Hepatocyte (in vitro differentiated cells and primary cell): ENCODE data around the gene SENP2.

- RAMPAGE, long total RNA, result no peak
- RRBS, result 1% methylated on average over 24 of the region's 74 CpGs
Measured at GRCh38 chr3:185585788-185586922, at the start of gene SENP2. SENP2 (plus strand) TSS chr3:185586295.

DNA sequence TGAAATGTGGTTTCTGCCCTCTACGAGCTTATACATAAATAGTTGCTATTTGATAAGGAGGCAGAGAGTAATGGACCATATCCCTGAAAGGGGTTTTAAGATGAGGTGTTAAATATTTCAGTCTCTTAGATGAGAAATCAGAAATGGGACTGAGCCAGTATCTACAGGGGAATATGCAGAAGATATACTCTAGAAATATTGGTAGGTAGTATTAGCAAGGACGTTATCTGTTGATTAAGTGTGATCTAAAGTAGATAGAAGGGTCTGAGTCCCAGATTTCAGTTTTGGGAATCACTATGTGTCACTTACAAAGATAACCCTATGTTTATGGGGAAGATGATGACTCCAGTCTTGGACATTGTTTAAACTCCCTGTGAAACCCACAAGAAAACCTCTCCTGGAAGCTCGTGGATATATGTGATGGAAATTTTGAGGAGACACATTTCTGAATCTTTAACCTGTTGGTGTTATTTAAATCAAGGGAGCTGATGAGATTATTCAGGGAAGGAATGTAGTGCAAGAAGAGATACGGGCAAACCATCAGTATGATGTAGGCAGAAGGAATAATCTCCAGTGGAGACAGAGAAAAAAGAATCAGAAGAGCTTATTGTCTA is 22.2 kb downstream of the SENP2 start:
- RAMPAGE, long total RNA, result no peak
- RRBS, result no CpG with 5 or more reads among the region's 4 CpGs

DNA sequence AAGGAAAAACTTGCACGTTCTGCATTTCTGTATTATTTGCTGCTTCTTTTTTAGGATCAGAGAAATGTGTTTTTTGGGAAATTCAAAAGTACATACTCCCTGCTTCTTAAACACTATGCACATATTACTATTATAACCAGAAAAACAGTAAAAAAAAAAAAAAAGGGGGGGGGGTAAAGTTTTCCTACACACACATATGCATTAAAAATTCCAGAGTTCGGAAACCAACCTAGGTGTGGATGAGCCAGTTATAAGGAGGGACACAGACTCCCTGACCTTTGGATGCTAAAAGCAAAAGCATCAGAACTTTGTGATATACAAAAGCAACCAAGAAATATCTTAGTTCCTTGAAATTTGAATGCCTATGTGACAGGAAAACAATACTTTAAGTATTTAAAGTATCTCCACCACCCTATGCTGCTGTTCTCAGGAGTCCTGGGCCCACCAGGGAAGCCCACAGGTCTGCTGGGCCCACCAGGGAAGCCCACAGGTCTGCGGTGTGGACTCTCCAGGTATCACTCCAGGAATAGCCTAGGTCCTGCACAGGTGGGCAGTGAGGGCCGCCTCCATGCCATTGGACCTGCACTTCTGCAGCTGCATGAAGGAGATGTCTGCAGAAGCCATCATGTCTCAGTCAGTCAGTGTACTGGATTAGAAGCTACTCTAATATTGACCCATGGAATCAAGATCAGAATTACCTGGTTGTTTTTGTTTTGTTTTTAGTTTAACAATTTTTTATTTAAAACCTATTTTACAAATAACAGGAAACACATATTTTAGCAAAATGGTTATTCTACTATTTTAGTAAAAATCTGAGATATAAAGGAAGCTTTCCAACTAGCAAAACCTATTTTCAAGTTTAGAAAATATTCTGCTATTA is 83.6 kb downstream of the SENP2 start:
- RAMPAGE, long total RNA, result no peak
- RRBS, result no CpG with 5 or more reads among the region's 4 CpGs

- RAMPAGE, long total RNA, result no peak
- RRBS, result no CpG with 5 or more reads among the region's 10 CpGs
Measured at GRCh38 chr3:185773773-185774363, 51.0 kb downstream of the IGF2BP2 start.

GRCh38 chr3:185786101-185786573 is 38.7 kb downstream of the IGF2BP2 start:
- RAMPAGE, long total RNA, result no peak
- RRBS, result no CpG with 5 or more reads among the region's 8 CpGs

DNA sequence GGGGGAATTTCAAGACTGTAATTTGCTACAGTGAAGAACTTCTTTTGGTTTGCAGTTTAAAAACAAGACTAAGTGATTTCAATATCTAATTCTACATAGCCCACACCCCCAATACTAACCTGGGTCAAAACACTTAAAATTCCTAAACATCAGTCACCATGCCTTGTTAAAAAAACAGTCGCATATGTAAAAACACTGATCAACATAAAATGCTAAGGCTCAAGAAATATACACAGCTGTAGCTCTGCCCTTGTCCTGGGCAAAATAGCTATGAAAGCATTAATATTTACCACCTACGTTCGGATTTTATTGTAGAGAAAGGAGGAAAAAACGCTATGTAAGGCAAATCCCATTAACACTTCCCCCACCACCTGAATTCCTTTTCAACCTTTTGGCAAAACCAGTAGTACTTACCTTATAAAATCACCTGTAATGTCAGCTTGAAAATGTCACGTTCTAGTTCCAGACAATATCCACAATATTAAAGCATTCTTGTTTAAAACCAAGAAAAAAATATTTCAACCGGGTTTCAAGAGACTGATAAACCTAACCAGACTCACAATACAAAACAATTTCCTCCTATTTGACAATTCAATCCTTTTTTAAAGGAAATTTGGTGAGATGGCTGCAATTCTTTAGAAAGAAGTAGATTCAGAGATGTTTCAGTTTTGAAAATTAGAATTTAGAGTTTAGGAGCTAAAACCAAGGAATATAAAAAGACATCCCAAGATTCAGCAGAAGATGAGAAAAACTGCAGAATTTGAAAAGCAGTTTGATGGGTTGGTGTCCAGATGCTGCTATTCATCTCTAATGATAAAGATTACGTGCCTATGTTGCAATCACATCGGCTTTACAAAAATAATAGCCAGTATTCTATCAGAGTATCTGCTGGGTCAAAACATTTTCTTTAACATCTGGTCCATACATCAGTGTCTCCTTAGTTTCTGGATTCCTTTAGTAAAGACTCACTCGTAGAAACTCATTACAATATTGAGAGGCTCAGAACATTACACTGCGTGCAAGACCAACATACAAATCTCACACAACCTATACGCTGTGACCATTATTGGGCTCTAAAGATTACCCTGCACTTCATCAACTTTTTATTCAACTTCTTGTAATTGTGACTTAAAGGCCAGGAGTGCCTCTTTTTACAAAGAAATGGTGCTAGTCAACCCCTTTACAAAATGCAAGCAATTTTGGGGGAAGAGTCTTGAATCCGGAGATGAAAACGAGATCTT is 3.4 kb downstream of the TRA2B start:
- RAMPAGE, long total RNA, result no peak
- RRBS, result no CpG with 5 or more reads among the region's 13 CpGs

GRCh38 chr3:185943143-185943769 is 5.4 kb upstream of the TRA2B start:
- RAMPAGE, long total RNA, result no peak
- RRBS, result 2% methylated on average over 2 of the region's 3 CpGs

- RAMPAGE, long total RNA, result no peak
- RRBS, result no CpG with 5 or more reads among the region's 3 CpGs
Measured at GRCh38 chr3:185968186-185968695, 30.4 kb upstream of the TRA2B start.

GRCh38 chr3:186383023-186383571 is 21.1 kb upstream of the DGKG start:
- RAMPAGE, long total RNA, result no peak
- RRBS, result no CpG with 5 or more reads among the region's 13 CpGs

DNA sequence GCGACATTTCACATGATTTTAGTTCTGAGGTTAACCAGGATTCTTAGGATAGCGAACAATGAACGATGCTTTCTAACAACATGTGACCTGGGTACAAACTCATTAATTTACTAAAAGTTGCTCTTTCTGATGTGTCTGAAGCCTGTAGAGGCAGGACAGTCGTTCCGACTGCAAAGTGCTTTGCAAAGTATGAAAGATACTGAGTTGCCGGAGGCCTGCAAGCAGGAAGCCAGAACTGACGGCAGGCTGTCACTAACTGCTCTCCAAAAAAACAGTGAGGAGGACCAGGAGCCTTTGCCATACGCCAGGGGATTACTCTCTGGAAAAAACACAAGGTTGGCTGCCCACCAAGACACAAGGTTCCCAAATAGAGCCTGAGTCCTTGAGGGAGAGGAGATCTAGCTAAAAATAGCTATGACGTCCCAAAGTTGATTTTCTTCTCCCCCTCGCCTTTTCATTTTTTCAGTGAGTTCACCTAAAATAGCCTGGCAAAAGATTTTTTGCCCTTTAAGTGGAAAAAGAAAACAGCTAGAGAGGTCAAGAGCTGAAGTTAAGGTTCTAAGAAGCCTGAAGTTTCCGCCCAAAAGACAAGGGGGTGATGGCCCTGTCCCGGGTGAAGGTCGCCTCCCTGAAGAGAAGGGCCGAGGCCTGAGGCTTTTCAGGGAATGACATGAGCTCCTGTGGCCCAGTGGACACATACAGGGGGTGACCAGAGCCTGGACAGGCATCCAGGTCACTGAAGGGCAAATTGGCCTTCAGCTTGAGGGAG is 44.7 kb upstream of the DGKG start:
- RAMPAGE, long total RNA, result no peak
- RRBS, result no CpG with 5 or more reads among the region's 14 CpGs

DNA sequence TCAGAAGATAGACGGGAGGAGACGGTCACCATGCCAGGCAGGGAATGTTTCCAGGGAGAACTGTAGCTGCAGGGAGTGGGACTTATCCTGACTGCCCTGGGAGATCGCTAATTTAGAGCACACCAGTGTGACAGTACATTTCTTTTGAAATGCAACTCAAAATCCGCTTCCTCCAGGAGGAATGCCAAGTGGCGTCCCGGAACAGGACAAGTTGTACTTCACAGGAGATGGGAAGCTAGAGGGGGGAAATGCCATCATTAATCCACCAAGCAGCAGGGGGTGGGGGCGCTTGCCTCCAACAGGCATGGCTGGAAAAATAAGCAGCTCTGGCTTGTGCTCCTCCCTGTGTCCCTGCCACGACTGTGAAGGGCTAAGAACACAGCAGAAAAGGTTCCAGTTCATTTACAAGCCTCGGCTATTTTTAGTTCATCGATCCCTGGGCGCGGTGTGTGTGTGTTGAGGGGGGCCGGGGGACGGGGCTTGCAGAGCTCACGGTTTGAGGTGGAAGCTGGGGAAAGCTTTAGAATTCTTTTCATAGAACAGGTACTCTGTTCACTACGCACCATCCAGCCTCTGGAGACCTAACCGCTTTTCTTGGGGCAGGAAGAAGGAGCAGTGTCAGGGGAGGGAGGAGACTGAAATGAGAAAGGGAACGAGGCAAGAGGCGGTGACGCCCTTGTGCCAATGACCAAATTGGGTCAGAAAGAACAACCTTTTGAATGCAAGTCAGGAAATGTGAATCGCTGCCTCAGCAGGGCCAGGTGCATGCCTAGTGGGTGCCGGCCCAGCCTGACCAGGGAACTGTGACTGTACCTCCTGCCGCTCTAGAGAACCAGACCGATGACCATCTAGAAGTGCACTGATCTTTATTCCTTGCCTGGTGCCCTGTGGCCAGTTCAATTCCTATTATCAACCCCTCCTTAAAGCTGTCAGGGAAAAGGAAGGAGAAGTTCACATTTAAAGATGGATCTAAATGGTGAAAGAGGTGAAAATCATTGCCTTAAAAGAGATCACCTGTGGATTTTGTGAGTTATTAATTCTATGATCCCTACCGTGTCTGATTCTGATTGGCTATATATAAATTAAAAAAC is 51.9 kb upstream of the DGKG start:
- RAMPAGE, long total RNA, result no peak
- RRBS, result no CpG with 5 or more reads among the region's 25 CpGs

DNA sequence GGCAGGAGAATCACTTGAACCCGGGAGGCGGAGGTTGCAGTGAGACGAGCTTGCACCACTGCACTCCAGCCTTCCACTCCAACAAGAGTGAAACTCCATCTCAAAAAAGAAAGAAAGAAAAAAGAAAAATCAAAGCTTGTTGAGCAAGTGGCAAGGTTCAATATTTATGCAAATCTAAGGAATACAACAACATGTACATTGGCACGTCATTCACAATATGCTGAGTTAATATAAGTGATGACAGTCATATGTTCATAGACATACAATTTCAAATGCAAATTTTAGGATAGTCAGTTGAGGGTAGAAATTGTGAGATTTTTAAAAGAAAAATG is 12.5 kb upstream of the AHSG start:
- RAMPAGE, long total RNA, result no peak
- RRBS, result no CpG with 5 or more reads among the region's 4 CpGs

- RAMPAGE, long total RNA, result no peak
- RRBS, result no CpG with 5 or more reads among the region's 10 CpGs
Measured at GRCh38 chr3:186938477-186939258, 8.3 kb downstream of the ST6GAL1 start.

GRCh38 chr3:186976060-186976259 is 45.6 kb downstream of the ST6GAL1 start:
- RAMPAGE, long total RNA, result no peak
- RRBS, result no CpG with 5 or more reads among the region's 1 CpG

DNA sequence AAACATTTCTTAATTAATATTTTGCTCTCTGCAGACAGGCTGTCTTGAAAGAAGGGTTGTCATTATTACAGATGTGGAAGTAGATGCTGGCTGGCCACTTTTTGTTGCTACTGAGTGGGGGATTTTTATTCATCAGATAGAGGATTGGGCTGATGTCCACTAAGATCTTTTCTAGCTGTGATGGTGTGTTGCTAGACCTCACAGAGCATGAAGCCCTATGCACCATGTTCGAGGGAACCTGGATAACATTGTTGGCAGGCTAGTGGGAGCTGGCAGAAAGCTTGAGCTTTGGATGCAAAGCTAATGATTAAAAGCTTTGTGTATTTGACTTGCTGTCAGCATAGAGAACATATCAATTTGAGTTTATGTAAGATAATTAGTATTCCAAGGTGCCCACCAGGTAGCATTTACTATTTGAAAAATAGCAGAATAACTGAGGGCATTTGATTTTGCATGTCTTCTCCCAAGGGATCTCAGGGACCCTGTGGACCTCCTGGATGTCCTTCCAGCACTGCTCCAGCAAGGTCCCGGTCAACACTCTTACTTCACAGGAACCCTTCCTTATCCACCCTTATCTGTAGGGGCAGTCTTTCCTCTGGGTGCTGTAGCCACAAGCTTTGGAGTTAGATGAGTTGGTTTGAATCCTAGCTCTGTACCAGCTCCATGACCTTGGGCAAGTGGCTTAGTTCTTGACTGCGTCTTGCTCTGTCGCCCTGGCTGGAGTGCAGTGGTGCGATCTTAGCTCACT is 59.2 kb downstream of the ST6GAL1 start:
- RAMPAGE, long total RNA, result no peak
- RRBS, result no CpG with 5 or more reads among the region's 5 CpGs

DNA sequence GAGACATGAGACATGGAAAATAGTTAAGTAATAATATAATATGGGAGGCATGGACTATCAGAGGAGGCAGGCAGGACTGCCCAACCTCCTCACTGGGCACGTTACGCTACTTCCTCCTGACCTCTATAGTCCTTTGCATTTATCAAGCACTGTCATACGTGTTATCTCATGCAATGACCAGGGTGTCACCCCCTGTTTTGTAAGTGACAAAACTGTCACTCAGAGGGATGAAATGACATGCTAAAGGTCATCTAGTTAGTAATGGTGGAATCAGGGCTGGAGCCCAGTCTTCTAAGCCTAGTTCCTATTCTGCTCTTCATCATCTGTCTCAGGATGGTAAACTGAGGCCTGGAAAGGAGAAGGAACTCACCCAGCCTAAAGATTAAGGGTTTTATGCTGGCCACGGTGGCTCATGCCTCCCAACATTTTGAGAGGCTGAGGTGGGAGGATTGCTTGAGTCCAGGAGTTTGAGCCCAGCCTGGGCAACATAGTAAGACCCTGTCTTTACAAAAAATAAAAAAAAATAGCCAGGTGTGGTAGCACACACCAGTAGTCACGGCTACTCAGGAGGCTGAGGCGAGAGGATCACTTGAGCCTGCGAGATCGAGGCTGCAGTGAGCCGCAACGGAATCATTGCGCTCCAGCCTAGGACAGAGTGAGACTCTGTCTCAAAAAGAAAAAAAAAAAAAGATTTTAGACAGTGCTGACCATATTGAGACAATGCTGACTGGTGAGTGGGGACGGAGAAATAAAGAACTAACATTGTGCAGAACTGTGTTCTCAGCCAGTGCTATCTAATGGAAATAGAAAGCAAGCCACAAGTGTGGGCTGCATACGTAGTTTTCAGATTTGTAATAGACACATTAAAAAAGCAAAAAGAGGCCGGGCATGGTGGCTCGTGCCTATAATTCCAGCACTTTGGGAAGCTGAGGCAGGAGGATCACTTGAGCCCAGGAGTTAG is 67.0 kb downstream of the ST6GAL1 start:
- RAMPAGE, long total RNA, result no peak
- RRBS, result no CpG with 5 or more reads among the region's 15 CpGs

DNA sequence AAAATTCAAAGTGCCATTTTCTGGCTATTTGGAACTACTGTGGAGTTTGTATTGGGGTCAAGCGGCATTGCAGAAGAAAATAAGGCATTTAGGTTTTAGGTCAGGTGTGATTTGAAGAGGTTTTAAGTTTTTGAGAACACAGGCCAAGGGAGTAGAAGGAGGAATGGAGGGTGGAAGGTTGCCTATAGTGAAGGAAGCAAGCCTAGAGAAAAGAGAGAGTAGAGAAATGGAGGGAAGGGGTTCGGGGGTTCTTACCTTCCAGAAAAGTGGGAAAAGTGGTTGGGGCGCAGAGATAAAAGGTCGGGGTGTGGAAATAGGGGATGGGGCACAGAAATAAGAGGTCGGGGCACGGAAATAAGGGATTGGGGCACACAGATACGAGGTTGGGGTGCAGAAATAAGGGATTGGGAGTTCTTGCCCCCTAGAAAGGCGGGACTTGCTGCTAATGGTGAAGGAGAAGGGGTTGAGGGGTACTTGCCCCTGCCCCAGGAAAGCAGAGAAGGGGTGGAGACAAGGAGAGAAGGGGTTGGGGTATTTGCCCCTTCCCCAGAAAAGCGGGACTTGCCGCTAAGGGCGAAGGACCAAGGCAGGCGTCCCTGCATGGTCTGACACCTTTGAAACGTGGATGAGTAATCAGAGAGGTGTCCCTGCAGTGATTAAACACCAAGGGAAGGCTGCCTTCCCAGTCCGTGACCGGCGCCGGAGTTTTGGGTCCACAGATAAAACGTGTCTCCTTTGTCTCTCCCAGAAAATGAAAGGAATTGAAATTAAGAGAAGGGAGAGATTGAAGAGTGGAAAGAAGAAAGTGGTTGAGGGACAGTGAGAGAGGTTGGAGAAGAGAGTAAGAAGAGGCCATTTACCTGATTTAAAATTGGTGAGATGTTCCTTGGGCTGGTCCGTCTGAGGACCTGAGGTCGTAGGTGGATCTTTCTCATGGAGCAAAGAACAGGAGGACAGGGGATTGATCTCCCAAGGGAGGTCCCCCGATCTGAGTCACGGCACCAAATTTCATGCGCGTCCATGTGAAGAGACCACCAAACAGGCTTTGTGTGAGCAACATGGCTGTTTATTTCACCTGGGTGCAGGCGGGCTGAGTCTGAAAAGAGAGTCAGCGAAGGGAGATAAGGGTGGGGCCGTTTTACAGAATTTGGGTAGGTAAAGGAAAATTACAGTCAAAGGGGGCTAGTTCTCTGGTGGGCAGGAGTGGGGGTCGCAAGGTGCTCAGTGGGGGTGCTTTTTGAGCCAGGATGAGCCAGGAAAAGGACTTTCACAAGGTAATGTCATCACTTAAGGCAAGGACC is 17.0 kb upstream of the RTP1 start:
- RAMPAGE, long total RNA, result no peak
- RRBS, result no CpG with 5 or more reads among the region's 28 CpGs

GRCh38 chr3:187183236-187183725 is 14.0 kb upstream of the RTP1 start:
- RAMPAGE, long total RNA, result no peak
- RRBS, result no CpG with 5 or more reads among the region's 6 CpGs

GRCh38 chr3:187222596-187223213 is 25.4 kb downstream of the RTP1 start:
- RAMPAGE, long total RNA, result no peak
- RRBS, result no CpG with 5 or more reads among the region's 4 CpGs

GRCh38 chr3:187263903-187264503 is 27.5 kb downstream of the MASP1 start:
- RAMPAGE, long total RNA, result no peak
- RRBS, result no CpG with 5 or more reads among the region's 5 CpGs